Amniotic epithelial cell (primary cell): ENCODE measurements around a stretch of chr3.

DNA sequence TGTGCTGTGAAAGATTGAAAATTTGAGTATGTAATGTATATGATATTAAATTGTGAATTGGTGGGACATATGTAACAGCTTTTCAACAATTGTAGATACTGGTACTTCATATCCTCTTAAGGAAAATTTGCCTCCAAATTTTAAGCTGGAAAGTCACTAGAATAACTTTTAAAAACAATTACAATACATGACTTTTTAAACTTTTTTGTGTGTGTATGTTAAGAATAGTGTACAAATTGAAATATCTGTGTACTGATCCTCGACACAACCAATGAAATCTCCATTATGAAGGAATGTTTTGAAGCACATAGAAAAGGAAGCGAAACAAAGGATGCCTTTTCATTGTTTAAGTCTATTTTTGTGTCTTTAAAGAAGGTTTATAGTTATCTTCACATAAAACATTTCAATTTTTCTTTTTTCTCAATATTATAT, 1.4 kb downstream of the PARP15 start:
- RRBS = no CpG with 5 or more reads among the region's 2 CpGs

GRCh38 chr3:123209298-123210276, 7.8 kb downstream of the SEC22A start:
- RRBS = no CpG with 5 or more reads among the region's 4 CpGs

DNA sequence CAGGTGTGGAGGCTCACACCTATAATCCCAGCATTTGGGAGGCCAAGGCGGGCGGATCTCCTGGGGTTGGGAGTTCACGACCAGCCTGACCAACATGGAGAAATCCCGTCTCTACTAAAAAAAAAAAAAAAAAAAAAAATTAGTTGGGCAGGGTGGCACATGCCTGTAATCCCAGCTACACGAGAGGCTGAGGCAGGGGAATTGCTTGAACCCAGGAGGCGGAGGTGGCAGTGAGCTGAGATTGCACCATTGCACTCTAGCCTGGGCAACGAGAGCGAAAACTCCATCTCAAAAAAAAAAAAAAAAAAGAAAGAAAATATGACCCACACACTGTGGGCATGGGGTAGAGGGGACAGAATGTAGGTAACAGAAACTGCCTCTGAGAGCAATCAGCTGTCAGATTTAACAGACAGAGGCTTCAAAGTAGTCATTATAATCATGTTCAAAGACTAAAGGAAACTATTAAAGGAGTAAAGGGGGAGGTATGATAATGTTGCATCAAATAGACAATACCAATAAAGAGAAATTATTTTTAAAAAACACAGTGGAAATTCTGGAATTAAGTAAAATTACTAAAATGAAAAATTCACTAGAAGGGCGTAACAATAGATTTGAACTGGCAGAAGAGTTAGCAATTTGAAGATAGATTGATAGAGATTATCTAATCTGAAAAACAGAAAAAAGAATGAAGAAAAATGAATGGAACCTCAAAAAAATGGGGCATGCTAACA, 26.7 kb downstream of the SEC22A start:
- RRBS = no CpG with 5 or more reads among the region's 9 CpGs

- RRBS = no CpG with 5 or more reads among the region's 4 CpGs
Observed at GRCh38 chr3:123236305-123236865, 34.6 kb downstream of the SEC22A start.

GRCh38 chr3:123443774-123444520, 4.9 kb downstream of the ADCY5 start:
- RRBS = no CpG with 5 or more reads among the region's 10 CpGs

DNA sequence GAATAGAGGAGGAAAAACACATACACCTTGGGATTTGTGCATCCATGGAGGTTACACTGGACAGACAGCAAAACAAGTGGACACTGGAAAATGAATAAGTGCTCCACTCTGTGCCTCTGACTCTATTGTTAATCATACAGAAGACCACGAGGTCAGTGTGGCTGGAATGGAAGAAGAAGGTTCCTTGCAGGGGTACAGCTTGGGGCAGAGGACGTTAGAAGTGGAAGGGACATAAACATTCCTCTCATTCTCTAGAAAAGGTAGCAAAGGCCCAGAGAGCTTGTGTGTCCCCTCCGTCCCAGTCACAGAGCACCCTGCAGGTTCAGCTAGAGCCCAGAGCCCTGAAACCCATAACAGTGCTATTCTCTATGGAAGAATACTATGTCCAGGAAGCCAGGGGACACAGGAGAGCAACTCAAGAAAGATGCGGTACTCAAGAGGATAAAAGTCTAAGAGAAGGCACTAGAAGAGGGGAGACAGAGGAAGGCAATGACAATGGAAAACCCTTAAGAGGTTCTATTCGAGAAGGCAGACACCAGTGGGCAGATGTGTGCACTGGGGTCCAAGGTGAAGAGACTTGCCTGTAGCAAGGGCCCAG, 3.0 kb downstream of the ADCY5 start:
- RRBS = no CpG with 5 or more reads among the region's 5 CpGs

DNA sequence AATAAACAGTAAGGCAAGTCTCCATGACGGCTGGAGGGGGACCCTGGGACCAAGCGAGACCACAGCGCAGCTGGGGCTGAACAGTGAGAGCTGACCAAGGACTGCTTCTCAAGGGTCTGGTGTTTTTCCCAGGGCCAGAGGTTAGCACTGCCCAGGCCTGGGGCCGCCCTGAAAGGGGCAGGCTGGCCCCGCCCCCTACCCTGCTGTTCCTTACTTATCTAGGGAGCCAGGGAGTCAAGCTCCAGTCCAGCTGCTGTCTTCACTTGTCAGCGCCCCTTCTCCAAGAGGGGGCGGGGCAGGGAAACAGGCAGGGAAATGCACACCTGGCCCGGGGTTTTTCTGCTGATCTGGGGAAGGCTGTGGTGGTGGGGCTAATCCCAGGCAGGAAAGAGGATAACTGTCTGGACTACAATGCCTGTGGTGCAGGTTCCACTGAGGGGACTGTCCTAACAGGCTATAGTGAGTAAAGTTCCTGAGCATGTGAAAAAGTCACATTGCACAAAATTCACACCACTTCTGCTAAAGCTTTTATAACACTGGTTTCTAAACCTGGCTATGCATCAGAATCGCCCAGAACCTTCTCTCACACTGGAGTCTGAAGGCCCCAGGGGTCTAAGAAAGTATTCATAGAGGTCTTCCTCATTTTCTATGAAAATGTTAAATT, 51.7 kb upstream of the HACD2 start:
- RRBS = no CpG with 5 or more reads among the region's 9 CpGs

GRCh38 chr3:123757122-123757698, 126.9 kb downstream of the MYLK start:
- RRBS = no CpG with 5 or more reads among the region's 6 CpGs

DNA sequence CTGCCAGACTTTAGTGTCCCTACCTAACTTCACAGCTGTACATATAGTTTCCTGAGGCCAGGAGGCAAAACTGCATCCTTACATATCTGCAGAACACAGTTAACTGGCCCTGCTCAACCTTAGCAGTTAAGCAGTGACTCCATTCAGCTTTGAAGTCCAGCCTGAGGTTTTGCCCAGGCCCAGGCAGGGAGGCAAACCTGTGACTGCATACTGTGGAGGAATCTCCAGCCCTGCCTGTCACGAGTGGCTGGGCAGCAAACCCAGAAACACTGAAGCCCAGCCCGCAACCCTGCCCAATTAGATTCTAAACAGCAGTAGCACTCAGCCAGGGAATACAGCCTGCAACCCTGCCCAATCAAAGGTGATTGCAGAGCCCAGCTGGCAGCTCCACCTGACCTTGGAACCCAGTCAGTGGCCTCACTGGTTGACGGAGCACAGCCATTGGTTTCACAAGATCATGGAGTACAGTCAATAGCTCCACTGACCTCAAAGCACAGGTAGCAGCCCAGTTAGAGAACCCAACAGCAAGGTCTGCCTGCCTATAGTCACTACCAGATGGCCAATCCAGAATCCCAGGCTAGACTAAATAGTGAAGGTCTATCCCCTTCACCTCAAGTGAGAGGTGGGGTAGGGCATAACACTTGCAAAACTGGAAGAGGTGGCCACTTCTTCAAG, 35.2 kb upstream of the MYLK start:
- RRBS = no CpG with 5 or more reads among the region's 3 CpGs

DNA sequence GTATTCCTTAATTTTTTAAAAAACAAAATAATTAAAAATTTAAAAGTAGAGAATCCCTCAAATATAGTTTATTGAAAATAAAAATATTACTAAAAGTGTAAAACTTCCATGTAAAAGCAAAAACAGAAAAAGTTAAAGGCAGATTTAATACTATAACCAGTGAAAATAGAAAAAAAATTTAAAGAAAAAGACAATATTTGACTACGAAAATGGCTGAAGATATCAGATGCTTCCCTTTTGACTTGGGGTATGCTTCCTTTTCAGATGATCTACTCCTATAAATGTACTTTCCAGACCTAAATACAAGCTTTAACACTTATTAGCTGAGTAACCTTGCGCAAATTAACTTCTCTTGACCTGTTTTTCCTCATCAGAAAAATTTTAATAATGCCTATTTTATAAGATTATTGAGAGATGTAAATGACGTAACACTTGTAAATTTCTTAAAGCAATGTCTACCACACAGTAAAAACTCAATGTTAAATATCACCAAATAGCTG, 10.2 kb downstream of the CCDC14 start:
- RRBS = no CpG with 5 or more reads among the region's 3 CpGs

DNA sequence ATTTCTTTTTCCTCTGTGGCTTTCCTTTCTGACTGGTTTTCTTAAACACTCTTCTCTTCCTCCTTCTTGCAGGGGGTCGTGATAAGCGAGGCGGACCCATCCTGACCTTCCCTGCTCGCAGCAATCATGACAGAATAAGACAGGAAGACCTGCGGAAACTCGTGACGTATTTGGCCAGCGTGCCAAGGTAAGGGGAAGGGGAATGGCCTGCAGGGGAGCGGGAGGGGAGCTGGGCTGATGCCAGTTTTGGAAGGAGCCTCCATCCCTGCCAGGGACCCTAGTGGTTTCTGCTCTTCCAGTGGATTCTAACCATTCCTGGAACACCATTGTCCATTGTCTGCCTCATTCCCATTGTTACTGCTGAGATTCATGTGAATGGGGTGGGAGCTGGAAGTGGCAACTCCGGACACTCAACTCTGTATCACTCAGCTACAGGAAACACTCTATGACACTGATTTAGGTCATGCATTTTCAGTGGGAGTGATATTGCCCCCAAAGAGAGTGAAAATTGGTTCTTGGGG, 201.6 kb downstream of the KALRN start:
- RRBS = no CpG with 5 or more reads among the region's 10 CpGs

DNA sequence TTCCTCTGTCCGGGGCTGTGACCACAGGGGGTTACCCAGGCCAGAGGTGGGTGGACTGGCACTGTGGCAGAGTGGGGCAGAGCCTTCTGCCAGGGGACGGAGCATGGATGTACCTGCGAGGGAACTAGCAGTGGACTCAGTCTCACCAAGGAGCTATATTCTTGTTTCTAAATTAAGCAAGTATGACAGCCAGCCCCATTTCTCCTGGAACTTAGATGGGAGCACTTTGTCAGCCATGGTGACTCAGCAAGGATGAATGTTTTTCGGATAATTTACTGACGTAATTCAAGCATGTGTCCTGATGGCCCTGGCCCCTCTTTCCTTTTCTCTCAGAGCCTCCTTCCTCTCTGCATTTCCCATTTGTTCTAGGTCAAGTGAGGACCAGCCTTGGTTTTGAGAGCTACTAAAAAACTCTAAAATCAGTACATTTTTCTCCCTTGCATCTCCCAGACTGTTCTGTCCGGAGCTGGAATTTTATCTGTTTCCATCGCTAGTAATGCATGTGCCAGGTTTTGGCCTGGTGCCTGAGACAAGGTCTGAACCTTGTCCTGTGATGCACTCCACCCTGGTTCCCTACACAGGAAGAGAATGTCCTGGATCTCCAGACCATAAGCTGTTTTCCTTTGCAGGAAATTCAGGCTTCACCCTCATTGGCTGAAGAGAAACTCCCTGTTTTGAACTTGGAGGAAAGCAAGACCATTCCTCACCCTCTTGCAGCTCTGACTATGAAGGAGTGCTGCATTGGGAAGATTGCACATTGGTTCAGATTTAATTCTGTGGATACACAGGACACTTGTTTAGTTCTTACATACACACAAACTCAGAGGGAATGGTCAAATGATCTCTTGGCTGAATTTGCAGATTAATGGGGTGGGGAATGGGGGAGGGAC, 215.4 kb downstream of the KALRN start:
- RRBS = 50% methylated on average over 1 of the region's 7 CpGs

GRCh38 chr3:124434164-124434573, 296.1 kb upstream of the UMPS start:
- RRBS = 85% methylated on average over 2 of the region's 10 CpGs

GRCh38 chr3:124599672-124600468, 130.4 kb upstream of the UMPS start:
- RRBS = no CpG with 5 or more reads among the region's 3 CpGs

GRCh38 chr3:124630850-124631475, 99.3 kb upstream of the UMPS start:
- RRBS = no CpG with 5 or more reads among the region's 5 CpGs

GRCh38 chr3:124699551-124700112, 30.6 kb upstream of the UMPS start:
- RRBS = no CpG with 5 or more reads among the region's 12 CpGs

- RRBS = no CpG with 5 or more reads among the region's 25 CpGs
Observed at GRCh38 chr3:124730633-124731550, 640 bp downstream of the UMPS start.

DNA sequence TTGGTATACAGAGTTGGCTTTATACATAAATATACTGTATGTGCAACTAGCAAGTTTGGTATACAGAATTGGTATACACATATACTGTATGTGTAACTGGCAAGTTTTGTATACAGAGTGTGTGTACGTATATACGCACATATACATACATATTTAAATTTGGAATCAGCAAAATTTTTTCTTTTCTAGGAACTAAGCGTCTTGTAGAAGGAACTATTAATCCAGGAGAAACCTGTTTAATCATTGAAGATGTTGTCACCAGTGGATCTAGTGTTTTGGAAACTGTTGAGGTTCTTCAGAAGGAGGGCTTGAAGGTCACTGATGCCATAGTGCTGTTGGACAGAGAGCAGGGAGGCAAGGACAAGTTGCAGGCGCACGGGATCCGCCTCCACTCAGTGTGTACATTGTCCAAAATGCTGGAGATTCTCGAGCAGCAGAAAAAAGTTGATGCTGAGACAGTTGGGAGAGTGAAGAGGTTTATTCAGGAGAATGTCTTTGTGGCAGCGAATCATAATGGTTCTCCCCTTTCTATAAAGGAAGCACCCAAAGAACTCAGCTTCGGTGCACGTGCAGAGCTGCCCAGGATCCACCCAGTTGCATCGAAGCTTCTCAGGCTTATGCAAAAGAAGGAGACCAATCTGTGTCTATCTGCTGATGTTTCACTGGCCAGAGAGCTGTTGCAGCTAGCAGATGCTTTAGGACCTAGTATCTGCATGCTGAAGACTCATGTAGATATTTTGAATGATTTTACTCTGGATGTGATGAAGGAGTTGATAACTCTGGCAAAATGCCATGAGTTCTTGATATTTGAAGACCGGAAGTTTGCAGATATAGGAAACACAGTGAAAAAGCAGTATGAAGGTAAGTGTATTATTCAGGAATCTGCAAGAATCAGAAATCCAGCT, 7.4 kb downstream of the UMPS start:
- RRBS = no CpG with 5 or more reads among the region's 12 CpGs

- RRBS = 98% methylated on average over 5 of the region's 26 CpGs
Observed at GRCh38 chr3:124796308-124797098, 66.3 kb downstream of the UMPS start.

GRCh38 chr3:124841306-124841941, 45.7 kb downstream of the ITGB5 start:
- RRBS = no CpG with 5 or more reads among the region's 8 CpGs